ENCODE results near the genes HLTF and EIF2A.

GRCh38 chr3:148975741-148976015, 15.7 kb upstream of the GYG1 start:
- RAMPAGE, long total RNA = no peak
- RRBS = no CpG with 5 or more reads among the region's 4 CpGs
PRO-cap:
- standard = no peak
- CoPRO, capped RNA only, 2 experiments = no peak in any of the 2 experiments
- CoPRO, capped and uncapped RNA, 2 experiments = no peak in any of the 2 experiments
- CoPRO, uncapped RNA only, 2 experiments = no peak in any of the 2 experiments
CAGE:
- cytosol, long polyA plus RNA = no peak
- long polyA plus RNA = no peak
- nucleolus, long total RNA = no peak
- nucleus, long polyA plus RNA = no peak

DNA sequence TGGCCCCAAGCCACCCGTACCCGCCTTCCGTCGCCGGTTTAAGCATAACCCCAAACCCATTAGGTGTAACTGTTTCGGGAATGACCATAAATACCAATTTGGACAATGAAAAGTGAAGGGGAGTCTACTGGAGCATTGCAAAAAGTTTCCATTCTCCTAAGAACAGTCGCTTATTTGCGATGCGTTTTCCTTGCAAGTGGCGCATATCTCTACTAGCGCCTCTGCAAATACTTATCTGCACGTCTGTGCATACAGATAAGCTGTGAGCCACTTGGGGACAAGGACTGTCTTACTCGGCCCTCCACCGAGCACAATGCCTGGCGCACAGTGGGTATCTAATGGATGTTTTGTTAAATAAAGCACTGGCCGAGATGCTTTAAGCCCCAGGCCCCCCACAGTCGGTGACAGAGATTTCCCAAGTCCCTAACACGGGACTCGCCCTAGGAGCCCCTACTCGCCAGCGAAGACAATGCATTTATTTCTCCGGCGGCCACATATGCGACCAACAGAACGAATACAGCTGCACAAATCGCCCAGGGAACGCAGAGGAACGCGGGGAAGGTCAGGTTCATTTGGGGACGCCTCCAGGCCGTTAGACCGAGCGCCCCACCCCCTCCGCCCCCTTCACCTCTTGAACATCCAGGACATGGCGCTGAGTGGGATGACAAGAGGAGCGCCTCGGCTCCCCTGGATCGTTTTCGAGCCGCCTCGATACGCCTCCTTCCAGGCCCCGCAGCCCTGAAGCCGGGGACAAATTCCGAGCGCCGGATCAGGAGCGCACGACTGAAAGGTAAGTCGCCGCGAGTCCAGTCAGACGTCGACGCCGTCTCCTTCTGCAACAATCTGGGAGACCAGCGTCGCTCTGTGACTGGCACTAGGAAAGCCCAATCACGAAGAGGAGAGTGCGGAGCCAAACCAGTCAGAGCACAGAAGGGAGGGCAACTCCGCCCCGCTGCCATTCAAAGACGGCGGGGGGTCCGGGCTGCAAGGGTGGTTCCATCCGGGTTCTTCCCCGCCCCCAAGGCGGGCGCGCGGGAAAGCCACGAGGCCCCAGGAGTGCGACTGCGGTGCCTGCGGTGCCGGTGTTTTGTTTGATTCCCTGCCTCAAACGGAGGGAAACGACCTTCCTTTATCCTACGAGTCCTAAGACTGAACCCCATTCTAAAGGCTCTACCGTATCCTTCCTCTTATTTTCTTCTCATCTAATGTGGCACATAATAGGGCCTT, at the start of gene HLTF:
HLTF (minus strand) TSS at position 845 of the 1,227 bp plus-strand sequence.
- RAMPAGE, long total RNA = start-site peak on the minus strand centred at position 844 of the sequence, 64 bp wide, 1,191 and 915 reads in 2 replicates
- RRBS = 3% methylated on average over 10 of the region's 80 CpGs
PRO-cap:
- standard = bidirectional peak, plus-strand start at position 254 of the sequence, minus-strand start at position 198 of the sequence; bidirectional peak, plus-strand start at position 1,021 of the sequence, minus-strand start at position 845 of the sequence
- CoPRO, capped RNA only, 2 experiments = peak in 2 of 2 experiments; most common plus-strand start position 283 of the sequence (in 2); most common minus-strand start position 845 of the sequence (in 2)
- CoPRO, capped and uncapped RNA, 2 experiments = peak in 1 of 2 experiments; most common plus-strand start position 254 of the sequence (in 1); most common minus-strand start position 845 of the sequence (in 1)
- CoPRO, uncapped RNA only, 2 experiments = peak in 1 of 2 experiments; most common plus-strand start position 1,052 of the sequence (in 1); most common minus-strand start position 845 of the sequence (in 1)
CAGE:
- cytosol, long polyA plus RNA = start-site peak on the minus strand centred at position 829 of the sequence, 42 bp wide, 395 and 295 reads in 2 replicates
- long polyA plus RNA = start-site peak on the minus strand centred at position 817 of the sequence, 18 bp wide, 86 and 161 reads in 2 replicates
- nucleolus, long total RNA = no peak
- nucleus, long polyA plus RNA = start-site peak on the minus strand centred at position 829 of the sequence, 35 bp wide, 296 and 379 reads in 2 replicates

- RAMPAGE, long total RNA = no peak
- RRBS = no CpG with 5 or more reads among the region's 3 CpGs
PRO-cap:
- standard = no peak
- CoPRO, capped RNA only, 2 experiments = no peak in any of the 2 experiments
- CoPRO, capped and uncapped RNA, 2 experiments = no peak in any of the 2 experiments
- CoPRO, uncapped RNA only, 2 experiments = no peak in any of the 2 experiments
CAGE:
- cytosol, long polyA plus RNA = no peak
- long polyA plus RNA = no peak
- nucleolus, long total RNA = no peak
- nucleus, long polyA plus RNA = no peak
These were observed 14.3 kb downstream of the CP start for GRCh38 chr3:149207258-149207827.

DNA sequence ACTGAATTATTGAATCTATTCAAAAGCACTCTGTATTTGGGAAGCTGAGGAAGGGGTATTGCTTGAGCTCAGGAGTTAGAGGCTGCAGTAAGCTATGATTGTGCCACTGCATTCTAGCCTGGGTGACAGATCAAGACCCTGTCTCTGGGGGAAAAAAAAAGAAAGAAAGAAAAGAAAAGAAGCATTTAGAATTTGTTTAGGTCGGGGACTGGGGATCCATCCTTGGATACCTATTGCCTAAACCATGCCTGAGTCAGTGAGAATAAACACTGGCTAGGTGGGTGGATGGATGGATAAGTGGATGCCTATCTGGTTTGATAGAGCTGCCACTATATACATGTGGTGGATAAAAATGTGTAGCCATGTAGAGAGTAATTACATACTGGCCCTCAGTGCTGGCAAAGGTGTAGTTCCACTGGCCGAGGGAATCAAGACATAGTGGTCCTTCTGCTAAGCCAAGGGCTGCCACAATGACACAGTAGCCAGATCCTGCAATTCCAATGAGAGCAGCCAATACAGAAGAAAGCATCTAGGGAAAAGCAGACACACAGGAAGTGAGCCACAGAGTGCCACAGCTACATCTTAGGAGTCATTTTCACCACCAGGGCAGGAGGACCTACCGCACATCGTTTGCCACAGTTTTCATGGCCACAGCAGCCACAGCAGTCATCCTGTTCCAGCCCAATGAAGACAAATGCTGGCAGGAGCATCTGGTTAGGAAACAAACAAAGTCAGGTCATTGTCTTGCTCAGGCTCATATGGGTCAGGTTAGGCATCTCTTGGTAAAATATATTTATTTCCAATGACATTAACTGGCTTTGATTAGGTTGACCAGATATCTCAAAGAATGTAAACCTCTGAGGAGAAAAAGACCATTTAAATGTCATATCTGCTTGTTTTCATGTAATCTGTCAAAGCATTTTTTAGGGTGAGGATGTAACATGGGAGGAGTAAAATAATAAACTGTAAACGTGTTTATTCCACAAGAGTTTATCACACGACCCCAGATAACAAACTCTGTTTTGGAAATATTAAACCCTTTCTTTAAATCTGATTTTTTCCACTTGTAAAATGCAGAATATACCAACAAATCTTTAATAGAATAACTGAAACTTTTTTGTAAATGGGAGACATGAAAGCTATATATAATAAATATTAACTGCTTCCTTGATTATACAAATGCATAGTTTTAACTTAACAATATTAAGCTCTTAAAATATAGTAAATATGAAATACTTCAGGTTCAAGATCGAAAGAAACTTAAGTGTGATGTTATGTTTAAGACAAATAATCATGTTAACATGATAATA, 1.9 kb downstream of the TM4SF1 start:
- RAMPAGE, long total RNA = no peak
- RRBS = no CpG with 5 or more reads among the region's 7 CpGs
PRO-cap:
- standard = no peak
- CoPRO, capped RNA only, 2 experiments = no peak in any of the 2 experiments
- CoPRO, capped and uncapped RNA, 2 experiments = no peak in any of the 2 experiments
- CoPRO, uncapped RNA only, 2 experiments = no peak in any of the 2 experiments
CAGE:
- cytosol, long polyA plus RNA = no peak
- long polyA plus RNA = no peak
- nucleolus, long total RNA = no peak
- nucleus, long polyA plus RNA = no peak

DNA sequence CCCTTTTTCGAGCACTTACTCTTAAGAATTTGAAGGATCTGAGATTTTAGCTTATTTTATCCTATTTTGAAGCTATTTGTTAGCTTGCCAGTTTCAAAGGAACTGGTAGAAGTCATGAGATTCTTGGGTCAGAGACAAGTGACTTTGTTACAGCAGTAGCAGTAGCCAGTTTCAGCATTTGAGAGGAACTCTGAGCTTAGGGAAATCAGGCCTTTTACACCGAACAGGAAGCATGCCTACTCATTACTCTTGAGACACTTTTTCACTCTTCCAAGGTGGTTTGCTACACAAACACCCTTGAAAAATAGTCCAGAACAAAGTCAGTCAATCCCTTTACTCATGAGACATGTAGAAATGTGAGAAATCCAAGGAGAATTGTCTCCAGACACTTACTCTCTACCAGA, 24.5 kb upstream of the TM4SF1 start:
- RAMPAGE, long total RNA = no peak
- RRBS = no CpG with 5 or more reads among the region's 2 CpGs
PRO-cap:
- standard = no peak
- CoPRO, capped RNA only, 2 experiments = no peak in any of the 2 experiments
- CoPRO, capped and uncapped RNA, 2 experiments = no peak in any of the 2 experiments
- CoPRO, uncapped RNA only, 2 experiments = no peak in any of the 2 experiments
CAGE:
- cytosol, long polyA plus RNA = no peak
- long polyA plus RNA = no peak
- nucleolus, long total RNA = no peak
- nucleus, long polyA plus RNA = no peak

DNA sequence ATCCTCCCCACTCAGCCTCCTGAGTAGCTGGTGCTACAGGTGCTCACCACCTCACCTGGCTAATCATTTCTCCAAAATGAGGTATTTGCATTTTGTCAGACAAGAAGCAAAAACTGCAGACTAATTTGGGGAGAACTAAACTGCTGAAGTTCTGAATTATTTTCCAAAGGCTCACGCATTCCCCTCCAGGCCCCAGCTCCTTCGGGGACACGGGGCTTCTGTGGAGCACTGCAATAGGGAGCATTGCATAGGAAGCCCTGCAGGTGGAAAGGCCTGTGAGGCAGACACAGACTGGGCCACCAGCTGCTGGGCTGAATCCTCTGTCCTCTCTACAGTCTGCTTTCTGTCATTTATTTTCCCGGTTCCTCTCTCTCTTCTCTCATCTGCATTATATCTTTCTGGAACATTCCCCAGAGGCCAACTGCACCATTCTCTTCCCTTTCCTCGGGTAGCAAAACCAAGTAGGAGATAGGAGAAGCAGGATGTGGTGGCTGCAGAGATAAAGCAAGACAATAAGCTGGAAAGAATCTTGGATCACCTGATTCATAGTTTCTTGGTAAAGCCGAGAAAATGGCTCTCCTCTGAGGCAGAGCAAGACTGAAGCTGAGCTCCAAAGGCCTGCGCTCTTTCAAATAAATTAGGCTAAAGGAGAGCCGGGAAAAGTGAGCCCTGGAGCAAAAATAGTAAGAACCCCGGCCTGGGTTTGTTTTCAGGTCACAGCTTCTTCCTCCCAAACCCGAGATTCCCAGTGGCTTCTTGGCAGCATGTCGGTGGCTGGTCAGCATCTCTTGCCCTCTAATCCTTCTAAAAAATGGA, 5.2 kb downstream of the TM4SF4 start:
- RAMPAGE, long total RNA = no peak
- RRBS = no CpG with 5 or more reads among the region's 11 CpGs
PRO-cap:
- standard = no peak
- CoPRO, capped RNA only, 2 experiments = no peak in any of the 2 experiments
- CoPRO, capped and uncapped RNA, 2 experiments = no peak in any of the 2 experiments
- CoPRO, uncapped RNA only, 2 experiments = no peak in any of the 2 experiments
CAGE:
- cytosol, long polyA plus RNA = no peak
- long polyA plus RNA = no peak
- nucleolus, long total RNA = no peak
- nucleus, long polyA plus RNA = no peak

DNA sequence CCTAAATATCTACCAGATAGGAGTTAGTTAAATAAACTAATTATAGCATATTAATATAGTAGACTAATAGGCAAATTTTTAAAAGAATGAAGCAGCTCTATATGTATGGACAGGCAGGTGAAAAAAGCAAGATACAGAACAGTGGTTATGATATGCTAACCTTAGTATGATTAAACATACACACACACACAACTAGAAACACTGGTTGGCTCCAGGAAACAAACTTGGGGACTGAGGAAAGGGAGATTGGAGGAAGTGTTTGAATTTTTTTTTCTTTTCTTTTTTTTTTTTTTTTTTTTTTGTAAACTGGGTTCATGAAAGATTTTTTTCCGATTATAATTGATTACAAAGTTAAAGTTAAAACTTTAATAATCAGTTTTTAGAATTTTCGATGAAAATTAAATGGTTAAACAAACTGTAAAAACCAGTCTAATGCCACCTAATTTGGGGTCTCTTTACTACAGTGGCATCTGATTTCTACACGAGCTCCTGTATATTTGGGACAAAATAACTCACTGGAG, 86.8 kb downstream of the WWTR1 start:
- RAMPAGE, long total RNA = no peak
- RRBS = no CpG with 5 or more reads among the region's 3 CpGs
PRO-cap:
- standard = no peak
- CoPRO, capped RNA only, 2 experiments = no peak in any of the 2 experiments
- CoPRO, capped and uncapped RNA, 2 experiments = no peak in any of the 2 experiments
- CoPRO, uncapped RNA only, 2 experiments = no peak in any of the 2 experiments
CAGE:
- cytosol, long polyA plus RNA = no peak
- long polyA plus RNA = no peak
- nucleolus, long total RNA = no peak
- nucleus, long polyA plus RNA = no peak

GRCh38 chr3:149701937-149702361, 44.1 kb upstream of the WWTR1 start:
- RAMPAGE, long total RNA = no peak
- RRBS = no CpG with 5 or more reads among the region's 1 CpG
PRO-cap:
- standard = no peak
- CoPRO, capped RNA only, 2 experiments = no peak in any of the 2 experiments
- CoPRO, capped and uncapped RNA, 2 experiments = no peak in any of the 2 experiments
- CoPRO, uncapped RNA only, 2 experiments = no peak in any of the 2 experiments
CAGE:
- cytosol, long polyA plus RNA = no peak
- long polyA plus RNA = no peak
- nucleolus, long total RNA = no peak
- nucleus, long polyA plus RNA = no peak

DNA sequence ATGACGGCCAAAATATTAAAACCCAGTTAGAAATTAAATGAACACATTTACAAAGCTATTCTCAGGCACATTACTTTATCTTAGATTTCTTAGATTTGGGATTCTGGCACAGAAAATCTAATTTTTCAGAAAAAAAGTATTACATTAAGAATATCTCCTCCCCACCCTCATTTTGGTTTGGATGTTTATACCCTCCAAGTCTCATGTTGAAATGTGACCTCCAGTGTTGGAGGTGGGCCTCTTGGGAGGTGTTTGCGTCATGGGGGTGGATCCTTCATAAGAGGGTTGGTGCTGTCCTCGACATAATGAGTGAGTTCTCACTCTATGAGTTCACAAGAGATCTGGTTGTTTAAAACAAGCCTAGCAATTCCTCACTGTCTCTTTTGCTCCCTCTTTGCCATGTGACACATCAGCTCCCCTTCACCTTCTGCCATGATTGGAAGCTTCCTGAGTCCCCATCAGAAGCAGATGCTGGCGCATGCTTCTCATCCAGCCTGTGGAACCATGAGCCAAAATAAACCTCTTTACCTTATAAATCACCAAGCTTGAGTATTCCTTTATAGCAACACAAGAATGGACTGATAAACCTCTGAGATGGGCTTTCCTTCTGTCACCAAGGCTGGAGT, 45.7 kb upstream of the WWTR1 start:
- RAMPAGE, long total RNA = no peak
- RRBS = no CpG with 5 or more reads among the region's 4 CpGs
PRO-cap:
- standard = no peak
- CoPRO, capped RNA only, 2 experiments = no peak in any of the 2 experiments
- CoPRO, capped and uncapped RNA, 2 experiments = no peak in any of the 2 experiments
- CoPRO, uncapped RNA only, 2 experiments = no peak in any of the 2 experiments
CAGE:
- cytosol, long polyA plus RNA = no peak
- long polyA plus RNA = no peak
- nucleolus, long total RNA = no peak
- nucleus, long polyA plus RNA = no peak

DNA sequence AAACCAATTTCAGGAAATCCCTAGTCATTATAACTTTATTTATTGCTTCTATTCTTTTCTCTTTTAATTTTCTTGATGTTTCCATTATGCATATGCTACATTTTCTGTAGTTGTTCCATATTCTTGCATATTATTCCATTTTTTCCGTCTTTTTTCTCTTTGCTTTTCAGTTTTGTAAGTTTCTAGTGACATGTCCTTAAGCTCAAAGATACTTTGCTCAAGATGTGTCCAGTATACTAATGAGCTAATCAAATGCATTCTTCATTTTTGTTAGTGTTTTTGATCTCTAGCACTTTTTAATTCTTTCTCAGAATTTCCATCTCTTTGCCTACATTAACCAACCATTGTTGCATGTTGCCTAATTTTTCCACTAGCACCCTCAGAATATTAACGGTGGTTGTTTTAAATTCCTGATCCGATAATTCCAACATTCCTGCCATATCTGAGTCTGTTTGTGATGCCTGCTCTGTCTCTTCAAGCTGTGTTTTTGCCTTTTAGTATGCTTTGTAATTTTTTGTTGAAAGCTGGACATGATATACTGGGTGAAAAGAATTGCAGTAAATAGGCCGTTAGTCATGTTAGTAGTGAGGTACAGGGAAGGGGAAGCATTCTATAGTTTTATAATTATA, 20.7 kb downstream of the PFN2 start:
- RAMPAGE, long total RNA = no peak
- RRBS = no CpG with 5 or more reads among the region's 4 CpGs
PRO-cap:
- standard = no peak
- CoPRO, capped RNA only, 2 experiments = no peak in any of the 2 experiments
- CoPRO, capped and uncapped RNA, 2 experiments = no peak in any of the 2 experiments
- CoPRO, uncapped RNA only, 2 experiments = no peak in any of the 2 experiments
CAGE:
- cytosol, long polyA plus RNA = no peak
- long polyA plus RNA = no peak
- nucleolus, long total RNA = no peak
- nucleus, long polyA plus RNA = no peak

DNA sequence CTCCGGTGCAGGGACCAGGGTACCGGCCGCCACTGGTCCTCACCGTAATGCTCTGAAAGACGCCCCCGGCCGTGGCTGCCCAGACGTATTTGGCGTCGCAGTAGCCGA, 159 bp downstream of the PFN2 start:
- RAMPAGE, long total RNA = no peak
- RRBS = 18% methylated on average over 2 of the region's 11 CpGs
PRO-cap:
- standard = no peak
- CoPRO, capped RNA only, 2 experiments = no peak in any of the 2 experiments
- CoPRO, capped and uncapped RNA, 2 experiments = no peak in any of the 2 experiments
- CoPRO, uncapped RNA only, 2 experiments = no peak in any of the 2 experiments
CAGE:
- cytosol, long polyA plus RNA = no peak
- long polyA plus RNA = no peak
- nucleolus, long total RNA = no peak
- nucleus, long polyA plus RNA = no peak

DNA sequence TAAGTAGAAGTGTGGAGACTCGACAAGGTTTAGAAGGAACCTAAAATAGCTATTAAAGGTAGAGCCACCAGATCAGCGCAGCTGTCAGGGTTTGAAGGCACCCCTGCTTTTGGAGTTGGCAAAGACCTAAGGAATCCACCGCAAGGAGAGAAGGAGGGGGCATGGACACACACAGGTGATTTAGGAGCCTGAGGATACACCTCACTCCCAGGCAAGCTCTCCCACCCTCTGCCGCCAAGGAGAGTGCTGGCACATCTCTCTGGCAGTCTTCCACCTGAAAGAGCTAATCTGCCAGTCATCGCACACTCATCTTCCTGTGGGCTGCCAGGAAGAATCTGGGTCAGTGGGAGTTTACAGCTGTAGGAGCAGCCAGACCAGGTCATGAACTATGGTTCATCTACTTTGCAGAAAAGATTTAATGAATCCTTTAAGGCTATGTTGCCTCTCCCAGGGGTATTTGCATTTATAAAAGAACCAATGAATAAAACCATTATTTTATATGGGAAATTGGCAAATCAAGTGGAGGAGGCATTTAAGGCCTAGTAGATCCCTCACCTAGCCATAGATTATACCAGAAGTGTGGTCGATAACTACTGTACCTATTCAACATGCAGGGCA, 170.6 kb upstream of the TSC22D2 start:
- RAMPAGE, long total RNA = no peak
- RRBS = no CpG with 5 or more reads among the region's 6 CpGs
PRO-cap:
- standard = no peak
- CoPRO, capped RNA only, 2 experiments = no peak in any of the 2 experiments
- CoPRO, capped and uncapped RNA, 2 experiments = no peak in any of the 2 experiments
- CoPRO, uncapped RNA only, 2 experiments = no peak in any of the 2 experiments
CAGE:
- cytosol, long polyA plus RNA = no peak
- long polyA plus RNA = no peak
- nucleolus, long total RNA = no peak
- nucleus, long polyA plus RNA = no peak

DNA sequence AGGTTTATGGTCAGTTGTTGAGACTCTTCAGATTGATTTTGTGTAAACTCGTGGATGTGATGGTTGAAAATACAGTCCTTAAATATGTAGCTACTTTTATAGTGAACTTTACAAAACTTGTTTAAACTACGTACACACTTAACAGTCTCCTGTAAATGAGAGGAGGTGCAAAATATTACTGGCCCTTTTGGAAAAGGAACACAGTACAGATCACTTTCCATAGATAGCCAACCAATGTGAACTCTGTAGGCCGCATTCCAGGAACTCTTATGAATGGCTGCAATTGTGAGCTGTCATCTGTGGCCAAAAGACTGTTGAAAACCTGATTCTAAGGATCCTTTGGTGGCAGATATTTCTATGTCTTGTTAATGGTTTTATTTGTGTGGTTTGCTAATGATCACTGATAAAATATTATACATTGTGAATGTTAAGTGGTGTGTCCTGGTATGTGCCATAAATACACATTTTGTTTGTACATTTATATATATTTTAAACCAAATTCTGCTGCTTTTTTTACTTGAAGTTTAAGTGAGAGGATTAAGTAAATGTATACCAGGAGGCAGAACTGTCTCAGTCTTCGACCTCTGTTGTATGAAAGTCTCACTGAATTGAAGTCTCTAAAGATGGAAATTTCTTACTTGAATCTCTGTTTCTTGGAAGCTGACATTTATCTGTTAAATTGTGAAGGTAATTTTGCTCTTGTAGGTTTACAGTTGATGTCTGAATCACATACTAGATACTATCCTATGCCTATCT, 6.3 kb downstream of the TSC22D2 start:
- RAMPAGE, long total RNA = no peak
- RRBS = no CpG with 5 or more reads among the region's 4 CpGs
PRO-cap:
- standard = no peak
- CoPRO, capped RNA only, 2 experiments = no peak in any of the 2 experiments
- CoPRO, capped and uncapped RNA, 2 experiments = peak in 1 of 2 experiments; most common plus-strand start position 270 of the sequence (in 1); most common minus-strand start position 180 of the sequence (in 1)
- CoPRO, uncapped RNA only, 2 experiments = peak in 2 of 2 experiments; most common plus-strand start position 234 of the sequence (in 1); most common minus-strand start position 73 of the sequence (in 1)
CAGE:
- cytosol, long polyA plus RNA = no peak
- long polyA plus RNA = no peak
- nucleolus, long total RNA = no peak
- nucleus, long polyA plus RNA = no peak

DNA sequence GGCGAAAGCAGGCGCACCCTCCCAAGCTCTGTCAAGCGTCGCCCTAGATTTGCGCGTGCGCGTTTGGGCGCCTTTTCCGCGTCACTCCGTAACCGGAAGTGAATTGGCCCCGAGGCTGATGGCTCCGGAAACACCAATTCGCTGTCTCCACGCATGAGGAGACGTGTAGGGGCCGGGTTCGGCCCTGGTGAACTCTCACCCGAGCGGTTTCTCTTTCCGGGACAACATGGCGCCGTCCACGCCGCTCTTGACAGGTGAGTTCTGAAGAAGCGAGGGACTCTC, at the start of gene EIF2A:
EIF2A (plus strand) TSS at position 211 of the 282 bp plus-strand sequence.
- RAMPAGE, long total RNA = start-site peak on the plus strand centred at position 207 of the sequence, 26 bp wide, 922 and 551 reads in 2 replicates
- RRBS = no CpG with 5 or more reads among the region's 28 CpGs
PRO-cap:
- standard = bidirectional peak, plus-strand start at position 212 of the sequence, minus-strand start outside the sequence
- CoPRO, capped RNA only, 2 experiments = peak in 2 of 2 experiments; most common plus-strand start position 211 of the sequence (in 1)
- CoPRO, capped and uncapped RNA, 2 experiments = peak in 2 of 2 experiments; most common plus-strand start position 227 of the sequence (in 2)
- CoPRO, uncapped RNA only, 2 experiments = peak in 2 of 2 experiments; most common plus-strand start position 198 of the sequence (in 1)
CAGE:
- cytosol, long polyA plus RNA = start-site peak on the plus strand centred at position 173 of the sequence, 110 bp wide, 1,289 and 768 reads in 2 replicates
- long polyA plus RNA = start-site peak on the plus strand centred at position 170 of the sequence, 116 bp wide, 768 and 1,061 reads in 2 replicates
- nucleolus, long total RNA = no peak
- nucleus, long polyA plus RNA = no peak

DNA sequence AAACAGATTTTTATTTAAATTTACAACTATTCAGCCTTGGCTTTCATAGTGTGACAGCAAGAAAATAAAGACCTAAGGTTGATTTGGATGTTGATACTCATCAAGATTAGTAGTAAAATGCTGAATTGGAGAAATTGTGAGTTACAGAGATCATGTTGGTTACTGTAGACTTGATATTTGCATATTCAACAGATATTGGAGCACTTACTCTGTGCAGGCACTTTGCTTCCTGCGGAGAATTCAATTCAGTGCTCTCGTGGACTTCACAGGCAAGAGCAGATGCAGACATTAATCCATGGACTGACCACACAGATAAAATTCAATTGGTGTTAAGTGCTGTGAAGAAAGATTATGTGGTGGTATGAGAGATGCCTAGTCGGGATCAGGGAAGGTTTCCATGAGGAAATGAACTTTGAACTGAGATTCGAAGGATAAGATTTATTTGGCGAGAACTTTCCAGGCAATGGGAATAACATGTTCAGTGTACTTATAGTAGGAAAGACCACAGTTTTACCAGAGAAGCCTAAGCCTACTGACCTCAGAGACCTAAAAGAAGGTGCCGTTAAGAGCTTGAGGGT, 4.2 kb downstream of the SELENOT start:
- RAMPAGE, long total RNA = no peak
- RRBS = no CpG with 5 or more reads among the region's 6 CpGs
PRO-cap:
- standard = no peak
- CoPRO, capped RNA only, 2 experiments = no peak in any of the 2 experiments
- CoPRO, capped and uncapped RNA, 2 experiments = no peak in any of the 2 experiments
- CoPRO, uncapped RNA only, 2 experiments = peak in 2 of 2 experiments; most common plus-strand start position 195 of the sequence (in 2); most common minus-strand start position 114 of the sequence (in 1)
CAGE:
- cytosol, long polyA plus RNA = no peak
- long polyA plus RNA = no peak
- nucleolus, long total RNA = no peak
- nucleus, long polyA plus RNA = no peak

DNA sequence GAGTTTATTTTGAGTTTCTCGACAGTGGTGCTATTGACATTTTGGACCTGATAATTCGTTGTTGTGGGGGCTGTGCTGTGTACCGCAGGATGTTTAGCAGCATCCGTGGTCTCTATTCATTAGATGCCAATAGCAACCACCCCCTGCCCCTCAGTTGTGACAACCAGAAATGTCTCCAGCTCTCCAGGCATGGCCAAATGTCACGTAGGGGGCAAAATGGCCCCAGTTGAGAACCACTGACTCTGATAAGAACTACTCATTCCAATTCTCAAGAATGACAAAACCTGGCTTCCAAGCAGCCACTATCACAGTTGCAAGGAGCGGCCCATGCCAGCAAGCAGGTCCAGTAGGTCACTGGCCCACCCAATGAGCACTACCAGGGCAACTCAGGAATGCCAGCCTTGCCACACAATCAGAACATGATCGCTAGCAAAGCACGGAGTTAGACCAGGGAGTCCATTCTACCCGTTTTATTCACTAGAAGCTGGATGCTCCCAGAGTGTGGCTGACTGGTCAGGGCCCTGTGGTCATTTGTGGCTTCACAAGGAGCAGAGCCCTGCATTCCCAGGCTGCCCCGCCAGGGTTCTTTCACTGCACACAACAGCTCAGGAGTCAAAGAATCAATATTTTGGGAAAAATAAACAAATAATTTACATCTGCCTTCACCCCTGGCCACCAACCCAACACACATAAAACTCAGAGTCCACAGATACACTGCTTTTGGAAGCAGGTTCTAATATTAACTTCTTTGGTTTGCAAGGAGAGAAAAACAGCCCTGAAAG, 16.3 kb downstream of the SIAH2 start:
- RAMPAGE, long total RNA = no peak
- RRBS = no CpG with 5 or more reads among the region's 10 CpGs
PRO-cap:
- standard = no peak
- CoPRO, capped RNA only, 2 experiments = no peak in any of the 2 experiments
- CoPRO, capped and uncapped RNA, 2 experiments = no peak in any of the 2 experiments
- CoPRO, uncapped RNA only, 2 experiments = no peak in any of the 2 experiments
CAGE:
- cytosol, long polyA plus RNA = no peak
- long polyA plus RNA = no peak
- nucleolus, long total RNA = no peak
- nucleus, long polyA plus RNA = no peak

- RAMPAGE, long total RNA = no peak
- RRBS = no CpG with 5 or more reads among the region's 6 CpGs
PRO-cap:
- standard = no peak
- CoPRO, capped RNA only, 2 experiments = no peak in any of the 2 experiments
- CoPRO, capped and uncapped RNA, 2 experiments = no peak in any of the 2 experiments
- CoPRO, uncapped RNA only, 2 experiments = no peak in any of the 2 experiments
CAGE:
- cytosol, long polyA plus RNA = no peak
- long polyA plus RNA = no peak
- nucleolus, long total RNA = no peak
- nucleus, long polyA plus RNA = no peak
These were observed 35.3 kb upstream of the SIAH2 start for GRCh38 chr3:150797922-150798965.

DNA sequence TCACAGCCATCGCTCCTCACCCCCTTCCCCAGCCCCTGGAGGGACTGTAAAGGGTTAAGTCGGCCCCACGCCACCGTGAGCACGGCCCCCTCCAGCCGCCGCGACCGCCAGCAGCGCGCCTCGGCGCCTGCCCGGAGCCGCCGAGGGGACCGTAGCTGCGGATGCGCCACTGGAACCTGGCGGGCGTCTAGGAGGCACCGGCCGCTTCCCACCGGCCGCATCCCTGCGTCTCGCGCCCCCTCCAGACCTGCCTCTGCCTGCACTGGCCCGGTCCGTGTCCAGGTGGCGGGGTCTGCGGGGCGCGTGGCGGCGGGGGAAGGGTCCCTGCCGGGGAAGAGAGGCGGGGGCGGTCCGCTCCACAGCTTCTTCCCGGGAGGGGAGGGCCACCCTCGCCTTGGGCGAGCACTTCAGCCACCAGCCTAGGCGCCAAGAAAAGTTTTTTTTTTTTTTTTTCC, 608 bp downstream of the MED12L start:
- RAMPAGE, long total RNA = no peak
- RRBS = 18% methylated on average over 23 of the region's 44 CpGs
PRO-cap:
- standard = no peak
- CoPRO, capped RNA only, 2 experiments = no peak in any of the 2 experiments
- CoPRO, capped and uncapped RNA, 2 experiments = no peak in any of the 2 experiments
- CoPRO, uncapped RNA only, 2 experiments = no peak in any of the 2 experiments
CAGE:
- cytosol, long polyA plus RNA = no peak
- long polyA plus RNA = no peak
- nucleolus, long total RNA = no peak
- nucleus, long polyA plus RNA = no peak

Data from K562 (cell line).